Hematopoietic multipotent progenitor cell (in vitro differentiated cells): ENCODE measurements around a stretch of chr3.

GRCh38 chr3:152464679-152465426 lies 196.1 kb downstream of the MBNL1 start:
- CAGE, long polyA plus RNA: start-site peak on the plus strand at chr3:152464680-152465468, 1,852 reads

- CAGE, long polyA plus RNA: no peak
These were observed 5.7 kb downstream of the RAP2B start for GRCh38 chr3:153167447-153168459.

DNA sequence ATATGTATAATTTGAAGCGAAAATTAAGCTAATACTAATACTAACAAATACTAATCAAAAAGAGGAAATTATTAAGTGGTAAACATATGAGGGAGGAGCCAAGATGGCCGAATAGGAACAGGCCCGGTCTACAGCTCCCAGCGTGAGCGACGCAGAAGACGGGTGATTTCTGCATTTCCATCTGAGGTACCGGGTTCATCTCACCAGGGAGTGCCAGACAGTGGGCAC lies 344.2 kb downstream of the RAP2B start:
- CAGE, long polyA plus RNA: no peak

DNA sequence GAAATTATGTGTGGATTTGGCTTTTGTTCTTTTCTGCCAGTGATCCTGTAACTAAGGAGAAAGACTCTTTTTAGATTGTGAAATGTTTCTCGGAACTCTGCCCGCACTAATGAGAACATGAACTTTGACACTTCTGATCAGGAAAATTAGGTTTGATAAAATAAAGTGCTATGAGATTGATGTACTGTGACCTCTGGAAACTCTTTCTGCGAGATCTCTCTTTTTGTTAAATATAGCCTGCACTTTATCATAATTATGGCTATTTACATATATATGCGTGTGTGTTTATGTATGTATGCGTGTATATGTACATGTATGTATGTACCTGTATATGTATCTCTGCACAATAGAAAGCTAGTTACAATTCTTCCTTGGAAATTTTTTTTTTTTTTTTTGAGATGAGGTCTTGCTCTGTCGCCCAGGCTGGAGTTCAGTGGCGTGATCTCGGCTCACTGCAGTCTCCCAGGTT lies 8.6 kb downstream of the ARHGEF26 start:
- CAGE, long polyA plus RNA: no peak

GRCh38 chr3:154135389-154136006 lies 14.3 kb downstream of the ARHGEF26 start:
- CAGE, long polyA plus RNA: no peak

- CAGE, long polyA plus RNA: no peak
These were observed 18.9 kb downstream of the ARHGEF26 start for GRCh38 chr3:154139889-154140633.

DNA sequence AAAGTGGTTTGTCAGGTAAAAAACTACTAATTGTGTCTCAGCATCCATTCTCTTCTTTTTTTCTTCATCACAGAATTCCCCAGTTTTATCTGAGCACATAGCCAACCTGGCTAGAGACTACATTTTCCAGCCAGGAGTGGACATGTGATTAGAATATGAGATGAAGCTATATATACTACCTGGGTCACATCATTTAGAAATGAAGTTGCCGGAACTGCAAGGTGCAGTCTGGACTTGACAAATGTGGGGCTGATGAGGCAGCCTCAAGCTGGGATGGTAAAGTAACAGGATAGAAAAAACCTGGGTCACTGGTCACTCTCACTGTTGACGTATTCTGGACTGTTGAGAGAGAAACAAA lies 99.6 kb downstream of the STRIT1 start:
- CAGE, long polyA plus RNA: no peak

- CAGE, long polyA plus RNA: no peak
These were observed 61.2 kb upstream of the STRIT1 start for GRCh38 chr3:155354704-155355031.

DNA sequence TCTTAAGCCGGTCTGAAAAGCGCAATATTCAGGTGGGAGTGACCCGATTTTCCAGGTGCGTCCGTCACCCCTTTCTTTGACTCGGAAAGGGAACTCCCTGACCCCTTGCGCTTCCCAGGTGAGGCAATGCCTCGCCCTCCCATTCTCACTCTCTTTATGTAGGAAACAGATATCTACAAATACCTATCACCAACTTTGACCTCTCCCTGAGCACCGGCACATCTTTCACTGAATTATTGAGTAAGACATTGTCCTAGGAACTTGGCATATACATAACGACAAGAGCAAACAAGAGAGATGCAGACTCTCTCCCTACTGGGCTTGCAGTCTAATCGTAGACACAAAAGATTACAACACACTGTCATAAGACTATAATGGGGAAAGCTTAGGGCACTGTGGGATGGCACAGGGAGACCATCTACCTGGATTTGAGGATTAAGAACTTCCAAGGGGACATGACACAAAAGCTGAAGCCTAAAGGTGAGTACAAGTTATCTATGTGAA lies 218.6 kb upstream of the STRIT1 start:
- CAGE, long polyA plus RNA: no peak

- CAGE, long polyA plus RNA: no peak
These were observed 40.9 kb downstream of the PLCH1 start for GRCh38 chr3:155703868-155704511.

DNA sequence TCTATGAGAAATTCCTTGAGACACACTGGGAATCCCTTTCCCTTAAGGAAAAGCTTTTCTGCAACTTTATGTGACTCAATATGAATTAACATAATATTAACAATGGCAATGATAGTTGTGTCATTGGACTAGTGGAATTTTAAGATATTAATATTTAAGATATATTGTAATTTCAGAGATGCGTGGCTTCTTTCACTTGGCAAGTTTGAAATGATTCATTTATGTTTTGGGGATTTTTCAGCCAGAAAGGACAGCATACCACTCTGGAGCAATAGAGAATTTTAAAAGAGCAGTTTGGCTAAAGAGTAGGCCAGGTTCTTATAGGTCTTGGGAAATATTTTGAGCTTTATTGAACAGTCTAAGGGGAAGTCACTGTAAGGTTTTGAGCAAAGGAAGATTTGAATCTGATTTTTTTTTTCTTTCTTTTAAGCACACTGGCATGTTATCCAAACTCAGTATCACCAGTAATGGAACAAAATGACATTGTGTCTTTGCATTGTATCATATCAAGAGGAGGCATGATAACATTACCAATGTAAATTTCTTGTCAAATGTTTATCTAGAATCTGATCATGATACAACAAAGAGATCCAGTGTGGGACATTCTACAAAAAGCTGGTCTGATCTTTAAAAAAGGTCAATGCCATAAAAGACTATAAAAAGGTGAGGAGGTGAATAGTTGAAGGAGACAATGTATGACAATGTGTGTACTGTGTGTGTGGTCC lies 16.6 kb downstream of the GMPS start:
- CAGE, long polyA plus RNA: no peak

DNA sequence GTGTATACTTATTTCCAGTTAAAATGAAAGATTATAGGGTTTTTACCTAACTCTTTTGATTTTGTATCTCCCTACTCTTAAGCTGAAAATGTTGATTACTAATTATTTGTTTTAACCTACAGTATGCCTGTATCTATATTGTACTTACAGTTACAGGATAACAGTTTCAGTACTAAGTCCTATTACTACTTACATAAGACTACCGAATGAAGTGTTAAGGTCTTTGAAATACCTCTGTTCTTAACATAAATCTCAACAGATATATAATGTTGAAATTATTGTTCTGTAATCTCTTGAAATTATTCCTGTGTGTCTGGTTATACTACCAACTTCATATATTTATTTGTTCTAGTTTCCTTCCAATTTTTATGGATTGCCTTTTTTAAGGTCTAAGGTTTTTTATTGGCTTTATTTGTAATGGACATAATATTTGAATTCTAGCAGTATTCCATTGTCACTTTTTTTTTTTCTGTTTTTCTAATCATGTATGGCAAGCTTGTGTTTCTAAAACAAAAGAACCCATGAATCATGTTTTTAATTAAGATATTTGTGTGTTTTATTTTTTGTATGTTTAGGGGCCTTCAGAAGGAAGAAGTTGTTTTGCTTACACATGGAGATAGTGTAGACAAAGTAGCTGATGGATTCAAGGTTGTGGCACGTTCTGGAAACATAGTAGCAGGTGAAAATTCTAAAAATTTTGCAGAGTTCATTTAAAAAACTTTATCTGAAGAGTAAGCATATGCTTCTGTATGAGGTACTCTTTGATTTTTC lies 35.3 kb downstream of the GMPS start:
- CAGE, long polyA plus RNA: no peak

GRCh38 chr3:156109907-156110397 lies 10.4 kb upstream of the KCNAB1 start:
- CAGE, long polyA plus RNA: no peak

DNA sequence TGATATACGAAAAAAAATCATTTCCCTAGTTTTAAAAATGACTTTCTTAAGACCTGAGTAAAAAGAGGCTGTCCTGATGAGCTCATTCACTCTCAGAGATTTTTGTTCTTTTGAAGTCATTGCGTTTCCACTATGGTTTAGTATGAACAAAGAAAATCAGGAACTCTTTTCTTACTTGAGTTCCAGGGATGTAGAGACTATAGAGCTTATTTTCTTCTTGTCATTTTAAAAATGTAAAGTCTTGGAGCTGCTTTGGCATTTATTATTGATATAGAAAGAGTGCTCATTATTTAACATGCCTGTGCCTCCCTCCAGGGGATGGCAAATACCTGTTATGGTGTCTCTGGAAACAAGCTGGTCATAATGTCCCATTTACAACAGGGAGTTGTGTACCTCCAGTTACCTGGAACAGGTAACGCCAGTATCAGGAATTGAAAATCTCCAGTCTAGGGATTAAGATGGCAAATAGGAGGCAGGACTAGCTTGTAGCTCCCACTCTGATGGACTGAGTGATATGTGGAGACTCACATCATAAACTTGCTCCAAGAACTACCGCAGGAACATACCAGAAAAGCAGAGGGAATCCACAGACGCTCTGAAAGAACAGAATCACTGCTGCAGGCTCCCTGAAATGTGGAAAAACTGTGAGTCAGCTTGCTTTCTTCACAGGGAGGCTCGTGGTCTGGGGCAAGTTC lies 97.2 kb downstream of the KCNAB1 start:
- CAGE, long polyA plus RNA: no peak

DNA sequence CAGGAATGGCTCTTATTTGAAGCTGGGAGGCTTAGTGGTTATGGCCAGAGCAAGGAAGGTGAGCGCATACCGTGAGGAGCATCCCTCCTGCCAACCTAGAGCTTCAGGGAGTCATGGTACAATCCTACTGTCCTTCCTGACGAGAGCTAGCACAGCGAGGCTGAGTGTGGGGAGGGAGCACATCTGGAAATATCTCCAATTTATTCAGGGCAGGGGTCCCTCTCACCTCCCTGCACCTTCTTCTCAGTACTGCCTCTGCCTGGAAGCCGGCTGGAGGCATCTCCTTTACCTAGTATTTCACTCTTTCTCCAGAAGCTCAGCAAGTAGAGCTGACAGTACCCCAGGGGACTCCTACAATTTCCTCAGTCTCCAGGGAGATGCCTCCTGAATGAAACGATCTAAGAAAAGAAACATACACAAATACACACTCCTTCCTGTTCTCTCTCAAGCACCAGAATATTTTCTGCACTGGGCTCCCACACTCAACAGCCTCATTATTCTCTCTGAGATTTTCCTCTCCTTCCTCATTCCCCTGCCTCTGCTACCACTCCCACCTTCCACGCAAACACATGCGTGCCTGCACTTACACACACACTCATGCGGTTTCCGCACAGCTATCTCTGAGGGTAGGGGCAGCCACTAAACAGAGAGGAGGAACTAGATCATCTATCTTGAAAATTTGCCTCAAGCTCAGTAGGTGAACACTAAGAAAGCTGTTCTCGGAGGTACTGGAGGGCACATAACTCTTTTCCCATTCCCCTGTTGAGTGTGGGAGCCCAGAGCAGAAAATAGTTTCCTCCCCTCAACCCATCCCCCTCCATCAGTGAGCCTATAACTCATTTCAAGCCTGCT lies 30.8 kb upstream of the TIPARP start:
- CAGE, long polyA plus RNA: no peak

DNA sequence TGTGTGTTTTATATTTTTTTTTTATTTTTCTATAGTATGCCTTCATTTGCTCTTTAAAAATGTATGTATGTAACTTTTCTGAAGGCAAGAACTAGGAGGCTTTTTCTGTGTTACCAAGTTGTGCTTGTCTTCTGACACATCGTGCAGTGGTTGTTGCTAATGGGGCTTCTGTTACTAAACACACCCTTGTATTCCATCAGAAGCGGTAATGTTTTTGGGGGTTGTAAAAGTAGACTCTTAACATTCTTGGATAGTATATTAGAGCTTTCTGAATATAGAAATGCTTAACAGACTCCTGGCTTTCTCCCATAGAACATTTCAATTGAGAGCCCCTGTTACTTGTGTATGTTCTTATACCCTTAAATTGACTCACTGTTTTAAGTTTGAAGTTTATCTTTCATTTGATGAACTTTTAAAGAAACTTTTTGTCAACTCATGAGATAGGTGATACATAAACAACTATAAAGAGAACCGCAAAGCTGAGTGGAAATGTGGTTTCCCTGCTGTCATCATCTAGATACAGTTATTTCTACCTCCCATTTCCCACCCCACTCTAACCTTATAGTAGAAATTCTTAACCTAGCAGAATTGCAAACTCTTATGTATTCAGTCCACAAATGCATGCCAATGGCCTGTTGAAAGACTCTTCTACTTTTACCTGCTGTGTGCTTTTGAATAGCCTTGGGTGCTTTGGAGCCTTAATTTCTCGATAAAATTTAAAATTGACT lies 2.6 kb downstream of the TIPARP start:
- CAGE, long polyA plus RNA: no peak

- CAGE, long polyA plus RNA: no peak
These were observed 32.9 kb downstream of the TIPARP start for GRCh38 chr3:156707243-156707704.

DNA sequence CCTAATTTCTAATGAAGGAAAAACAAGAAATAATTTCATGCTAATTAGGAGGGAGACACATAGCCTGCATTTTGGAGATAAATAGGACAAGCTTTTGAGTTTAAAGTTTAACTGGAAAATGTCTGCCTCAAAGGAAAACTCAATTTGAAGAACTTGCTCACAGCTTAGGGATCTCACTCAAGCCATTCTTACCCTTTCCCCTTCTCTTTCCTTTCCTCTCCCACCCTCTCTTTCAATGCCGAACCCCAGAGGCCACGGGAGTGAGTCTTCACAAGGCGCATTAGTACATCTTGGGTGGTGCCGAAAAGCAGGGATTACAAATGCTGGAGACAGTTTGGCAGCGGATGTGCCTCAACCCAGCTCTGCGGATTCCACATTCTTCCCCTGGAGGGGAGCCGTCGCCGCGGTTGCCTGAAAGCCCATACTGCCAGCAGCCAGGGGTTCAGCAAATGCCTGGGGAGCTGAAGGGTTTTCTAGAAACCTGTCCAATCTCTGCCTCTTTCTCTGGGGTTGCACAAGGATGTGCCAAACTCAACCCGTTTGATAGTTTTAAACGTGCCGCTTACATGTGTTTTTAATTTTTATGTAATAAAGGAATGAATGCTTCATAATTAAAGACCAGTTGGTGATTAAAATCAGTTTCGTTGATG lies 74.8 kb upstream of the LEKR1 start:
- CAGE, long polyA plus RNA: no peak

DNA sequence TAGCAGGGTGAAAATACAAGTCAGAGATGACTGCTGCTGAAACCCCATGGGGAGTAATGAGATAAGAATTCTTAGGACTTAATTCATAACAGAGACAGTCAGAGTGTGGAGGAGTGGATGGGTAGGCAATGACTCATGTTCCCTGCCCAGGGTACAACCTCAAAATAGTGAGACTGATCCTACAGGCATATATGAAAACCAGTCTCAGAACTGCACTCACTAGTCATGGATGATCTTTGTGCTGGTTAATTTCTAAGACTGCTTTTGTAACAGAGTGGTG lies 38.0 kb upstream of the LEKR1 start:
- CAGE, long polyA plus RNA: no peak

DNA sequence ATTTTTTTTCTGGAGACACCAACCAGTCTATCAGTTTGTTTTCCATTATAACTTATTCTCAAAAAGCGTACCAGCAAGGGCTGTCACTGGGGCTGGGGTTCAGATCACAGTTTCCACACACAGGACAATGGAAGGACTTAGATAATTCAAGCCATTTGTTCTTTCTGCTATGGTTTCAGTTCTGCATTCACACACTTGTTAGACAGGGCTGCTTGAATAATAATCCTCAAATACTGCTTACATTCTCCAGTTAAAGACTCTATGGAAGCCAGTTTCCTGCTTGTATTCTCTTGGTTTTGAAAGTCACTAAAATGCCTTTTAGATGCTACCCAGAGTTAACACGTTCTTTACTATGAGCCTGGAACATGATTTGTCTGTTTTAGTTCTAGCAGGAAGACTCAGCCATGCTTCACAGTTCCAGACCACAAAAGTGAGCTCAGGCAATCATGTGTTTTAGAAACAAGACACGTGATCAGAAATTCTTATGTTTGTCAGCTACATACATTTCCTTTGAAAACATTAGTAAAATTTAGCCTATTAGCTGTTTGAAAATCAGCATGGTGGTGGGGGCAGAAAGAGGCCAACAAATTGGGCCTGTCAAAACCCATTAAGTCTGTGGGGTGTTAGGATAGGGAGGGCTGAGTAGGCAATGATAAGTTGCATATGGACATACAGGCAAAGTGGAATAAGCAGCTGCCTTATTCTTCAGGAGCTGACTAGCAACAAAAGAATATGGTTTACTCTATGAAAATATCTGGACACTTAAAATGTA lies 152.4 kb downstream of the LEKR1 start:
- CAGE, long polyA plus RNA: no peak